H1 (cell line): ENCODE measurements around the gene TMEM106B.

DNA sequence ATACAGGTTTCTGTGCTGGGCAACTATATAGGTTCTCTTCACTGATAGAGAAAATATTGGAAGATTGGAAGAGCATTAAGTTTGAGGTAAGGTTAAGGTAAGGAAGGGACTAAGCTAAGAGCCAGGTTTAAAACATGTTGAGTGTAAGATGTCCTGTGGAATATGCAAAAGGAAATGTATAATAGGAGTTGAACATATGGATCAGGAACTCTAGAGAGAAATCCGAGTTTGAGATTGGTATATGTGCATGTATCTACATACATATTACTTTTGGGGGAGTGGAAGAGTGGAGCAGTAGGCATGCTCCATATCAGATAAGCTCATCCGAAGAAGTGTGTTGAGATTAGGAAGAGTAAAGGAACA is 101.6 kb upstream of the GLCCI1 start:
- RRBS: no CpG with 5 or more reads among the region's 2 CpGs
CAGE:
- cytosol, long polyA plus RNA: no peak
- long polyA plus RNA: no peak
- nucleus, long polyA plus RNA: no peak

GRCh38 chr7:7944389-7945402 is 23.9 kb upstream of the GLCCI1 start:
- RRBS: no CpG with 5 or more reads among the region's 9 CpGs
CAGE:
- cytosol, long polyA plus RNA: no peak
- long polyA plus RNA: no peak
- nucleus, long polyA plus RNA: no peak

- RRBS: no CpG with 5 or more reads among the region's 2 CpGs
CAGE:
- cytosol, long polyA plus RNA: no peak
- long polyA plus RNA: no peak
- nucleus, long polyA plus RNA: no peak
These were observed 27.9 kb downstream of the GLCCI1 start for GRCh38 chr7:7996366-7997111.

- RRBS: no CpG with 5 or more reads among the region's 9 CpGs
CAGE:
- cytosol, long polyA plus RNA: no peak
- long polyA plus RNA: no peak
- nucleus, long polyA plus RNA: no peak
These were observed 40.8 kb downstream of the ICA1 start for GRCh38 chr7:8221038-8221647.

DNA sequence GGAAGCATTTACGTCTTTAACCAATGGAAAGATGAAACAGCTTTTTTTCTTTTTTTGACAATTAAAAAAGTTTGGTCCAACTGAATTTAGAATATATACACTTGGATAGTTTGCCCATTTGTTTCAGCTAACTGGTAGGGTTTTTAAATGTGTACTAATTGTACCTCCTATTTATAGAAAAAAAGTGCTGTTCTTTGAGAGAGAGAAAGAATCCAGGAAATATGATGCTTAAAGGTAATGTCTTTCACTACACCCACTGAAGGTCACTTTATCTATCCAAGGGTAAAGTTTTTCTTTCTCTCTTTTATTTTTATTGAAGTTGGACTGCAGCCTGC is 202.3 kb downstream of the NXPH1 start:
- RRBS: no CpG with 5 or more reads among the region's 1 CpG
CAGE:
- cytosol, long polyA plus RNA: no peak
- long polyA plus RNA: no peak
- nucleus, long polyA plus RNA: no peak

DNA sequence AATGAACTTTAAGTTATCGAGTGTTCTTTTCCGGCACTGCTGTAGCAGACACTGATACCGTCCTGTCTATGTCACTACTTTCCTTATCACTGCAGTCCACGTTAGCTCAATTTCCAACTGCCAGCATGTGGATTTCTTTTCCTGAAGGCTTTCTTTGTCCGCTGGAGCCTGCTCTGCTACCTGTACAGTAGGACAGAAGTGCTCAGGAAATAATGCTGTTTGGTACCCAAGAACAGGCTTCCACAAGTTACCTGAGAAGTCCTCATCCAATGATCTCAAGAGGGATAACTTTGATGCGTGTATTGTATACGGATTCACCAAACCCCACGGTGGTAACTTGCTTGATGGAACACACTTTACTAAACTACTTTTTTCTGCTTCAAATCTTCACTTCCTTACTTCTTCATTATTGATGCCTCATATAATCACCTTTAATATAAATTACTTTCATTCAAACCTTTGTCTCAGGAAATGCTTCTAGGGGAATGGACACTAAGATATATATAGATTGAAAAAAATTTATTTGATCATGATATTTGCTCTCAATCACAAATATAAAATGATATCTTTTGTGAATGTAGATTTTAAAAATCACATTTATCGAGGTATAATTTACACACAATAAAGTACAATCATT is 329.6 kb downstream of the NXPH1 start:
- RRBS: no CpG with 5 or more reads among the region's 9 CpGs
CAGE:
- cytosol, long polyA plus RNA: no peak
- long polyA plus RNA: no peak
- nucleus, long polyA plus RNA: no peak

- RRBS: no CpG with 5 or more reads among the region's 2 CpGs
CAGE:
- cytosol, long polyA plus RNA: no peak
- long polyA plus RNA: no peak
- nucleus, long polyA plus RNA: no peak
These were observed 818.3 kb downstream of the NDUFA4 start for GRCh38 chr7:10121574-10122054.

- RRBS: no CpG with 5 or more reads among the region's 4 CpGs
CAGE:
- cytosol, long polyA plus RNA: no peak
- long polyA plus RNA: no peak
- nucleus, long polyA plus RNA: no peak
These were observed 1.5 kb downstream of the THSD7A start for GRCh38 chr7:11830438-11830978.

GRCh38 chr7:12210429-12210859 is 650 bp upstream of the TMEM106B start:
- RRBS: no CpG with 5 or more reads among the region's 15 CpGs
CAGE:
- cytosol, long polyA plus RNA: no peak
- long polyA plus RNA: no peak
- nucleus, long polyA plus RNA: no peak

- RRBS: 1% methylated on average over 14 of the region's 74 CpGs
CAGE:
- cytosol, long polyA plus RNA: no peak
- long polyA plus RNA: no peak
- nucleus, long polyA plus RNA: start-site peak on the plus strand at chr7:12211323-12211347, 65 reads
These were observed at the start of gene TMEM106B for GRCh38 chr7:12210860-12212001. Gene TMEM106B (plus strand): TSS chr7:12211294.

- RRBS: no CpG with 5 or more reads among the region's 5 CpGs
CAGE:
- cytosol, long polyA plus RNA: no peak
- long polyA plus RNA: no peak
- nucleus, long polyA plus RNA: no peak
These were observed 963 bp downstream of the TMEM106B start for GRCh38 chr7:12212109-12212405.

DNA sequence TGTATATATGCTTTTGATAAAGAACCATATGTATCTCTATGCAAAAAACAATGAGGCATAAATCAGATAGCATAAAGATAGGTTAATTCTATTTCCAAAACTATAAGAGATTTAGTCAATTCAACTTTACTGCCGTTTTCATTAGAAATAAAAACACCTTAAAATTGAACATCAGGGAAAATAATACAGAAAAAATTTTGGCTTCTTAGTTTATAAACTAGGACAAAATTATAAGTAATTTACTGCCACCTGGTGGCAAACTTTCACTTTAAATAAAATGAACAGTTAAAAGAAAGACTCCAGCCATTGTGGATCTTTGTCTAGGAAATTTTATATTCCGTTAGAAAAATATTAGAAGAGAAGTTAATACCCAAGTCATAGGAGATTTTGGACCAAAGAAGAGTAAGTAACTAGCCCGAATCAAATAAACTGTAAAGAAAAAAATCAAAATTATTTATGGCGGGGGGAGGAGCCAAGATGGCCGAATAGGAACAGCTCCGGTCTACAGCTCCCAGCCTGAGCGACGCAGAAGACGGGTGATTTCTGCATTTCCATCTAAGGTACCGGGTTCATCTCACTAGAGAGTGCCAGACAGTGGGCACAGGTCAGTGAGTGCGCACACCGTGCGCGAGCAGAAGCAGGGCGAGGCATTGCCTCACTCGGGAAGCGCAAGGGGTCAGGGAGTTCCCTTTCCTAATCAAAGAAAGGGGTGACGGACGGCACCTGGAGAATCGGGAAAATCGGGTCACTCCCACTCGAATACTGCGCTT is 7.3 kb upstream of the ENSG00000226690 start:
- RRBS: no CpG with 5 or more reads among the region's 23 CpGs
CAGE:
- cytosol, long polyA plus RNA: no peak
- long polyA plus RNA: no peak
- nucleus, long polyA plus RNA: no peak

DNA sequence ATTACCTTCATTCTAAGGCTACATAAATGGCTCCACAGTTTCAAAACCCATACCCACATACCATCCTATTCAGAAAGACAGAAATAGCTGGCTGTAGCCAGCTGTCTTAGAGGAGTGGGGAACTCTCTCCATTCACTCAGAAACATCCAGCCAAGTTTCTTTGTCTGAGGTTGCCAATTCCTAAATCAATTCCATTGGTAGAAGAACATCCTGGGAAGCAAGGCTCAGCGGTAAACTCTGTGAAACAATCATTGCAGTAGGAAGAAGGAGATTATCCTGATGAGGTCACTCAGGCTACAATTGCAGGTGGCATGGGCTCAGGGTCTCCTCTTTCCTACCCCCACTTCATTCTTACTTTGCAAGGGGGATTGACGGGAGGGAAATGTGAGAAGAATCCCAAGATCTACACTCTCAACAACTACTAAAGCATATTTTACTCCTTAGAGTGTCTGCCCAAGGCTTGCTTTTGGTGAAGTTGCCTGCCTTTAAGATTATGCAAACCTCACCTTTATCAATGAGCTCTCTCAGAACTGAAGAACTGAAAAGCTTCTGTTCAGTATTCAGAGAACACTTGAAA is 153.9 kb downstream of the ETV1 start:
- RRBS: no CpG with 5 or more reads among the region's 2 CpGs
CAGE:
- cytosol, long polyA plus RNA: no peak
- long polyA plus RNA: no peak
- nucleus, long polyA plus RNA: no peak

GRCh38 chr7:15396504-15396910 is 165.3 kb downstream of the AGMO start:
- RRBS: no CpG with 5 or more reads among the region's 9 CpGs
CAGE:
- cytosol, long polyA plus RNA: no peak
- long polyA plus RNA: no peak
- nucleus, long polyA plus RNA: no peak

DNA sequence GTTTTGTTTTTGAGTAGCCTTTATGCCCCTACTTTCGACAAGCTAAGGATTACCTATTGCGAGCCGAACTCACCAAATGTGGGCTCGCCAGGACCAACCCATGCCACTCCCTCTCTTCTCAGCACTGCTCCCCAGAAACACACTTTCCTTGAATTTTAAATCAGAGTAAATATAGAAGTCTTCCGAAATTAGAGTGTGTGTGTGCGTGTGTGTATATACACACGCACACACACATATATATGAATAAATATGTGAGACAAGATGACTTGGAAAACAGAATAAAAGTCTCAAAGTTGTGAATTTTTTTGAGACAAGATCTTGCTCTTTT is 96.7 kb downstream of the AGMO start:
- RRBS: no CpG with 5 or more reads among the region's 7 CpGs
CAGE:
- cytosol, long polyA plus RNA: no peak
- long polyA plus RNA: no peak
- nucleus, long polyA plus RNA: no peak

- RRBS: no CpG with 5 or more reads among the region's 8 CpGs
CAGE:
- cytosol, long polyA plus RNA: no peak
- long polyA plus RNA: no peak
- nucleus, long polyA plus RNA: no peak
These were observed 357.1 kb downstream of the CRPPA start for GRCh38 chr7:16064306-16064653.

GRCh38 chr7:16554725-16555311 is 28.2 kb downstream of the LRRC72 start:
- RRBS: no CpG with 5 or more reads among the region's 8 CpGs
CAGE:
- cytosol, long polyA plus RNA: no peak
- long polyA plus RNA: no peak
- nucleus, long polyA plus RNA: no peak

GRCh38 chr7:16697727-16698434 is 51.9 kb downstream of the BZW2 start:
- RRBS: no CpG with 5 or more reads among the region's 10 CpGs
CAGE:
- cytosol, long polyA plus RNA: no peak
- long polyA plus RNA: no peak
- nucleus, long polyA plus RNA: no peak

- RRBS: no CpG with 5 or more reads among the region's 7 CpGs
CAGE:
- cytosol, long polyA plus RNA: no peak
- long polyA plus RNA: no peak
- nucleus, long polyA plus RNA: no peak
These were observed 10.0 kb downstream of the AGR2 start for GRCh38 chr7:16794798-16795287.

DNA sequence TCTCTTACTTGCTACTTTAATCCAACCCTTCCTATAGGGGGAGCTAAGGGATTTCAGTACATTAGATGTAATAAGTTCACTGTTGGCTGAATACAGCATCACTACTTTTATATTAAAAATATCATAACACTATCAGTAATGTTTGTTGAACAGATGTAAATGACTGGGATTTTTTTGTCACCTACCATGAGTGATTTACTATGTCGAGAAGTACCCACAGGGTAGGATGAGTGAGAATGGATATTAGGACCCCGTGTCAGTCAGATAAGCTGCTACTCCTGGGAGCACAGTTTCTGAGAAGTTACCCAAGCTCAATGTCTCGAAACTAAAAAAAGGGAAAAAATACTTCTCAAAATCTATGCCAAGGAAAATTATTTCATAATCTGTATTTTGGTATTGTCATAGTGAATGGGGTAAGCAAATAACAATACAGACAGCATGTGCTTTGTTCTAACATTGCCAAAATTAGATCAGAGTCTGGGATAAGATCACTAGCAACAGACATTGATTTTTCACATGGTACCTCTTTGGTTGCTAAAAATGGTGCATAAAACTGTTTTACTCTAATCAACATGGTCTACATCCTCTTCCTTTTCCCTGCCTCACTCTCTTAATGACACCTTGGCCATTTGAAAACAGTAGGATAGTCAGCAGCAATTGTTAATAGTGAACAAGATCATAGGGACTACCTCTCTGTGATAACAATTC is 127.6 kb upstream of the AGR3 start:
- RRBS: no CpG with 5 or more reads among the region's 3 CpGs
CAGE:
- cytosol, long polyA plus RNA: no peak
- long polyA plus RNA: no peak
- nucleus, long polyA plus RNA: no peak